Breast (tissue), 4 donors: ENCODE measurements around the gene KLF13.

GRCh38 chr15:30961797-30962867 lies 29.3 kb downstream of the MTMR10 start:
- PRO-cap, 3 experiments: no peak in any of the 3 experiments
- RRBS: no CpG with 5 or more reads among the region's 6 CpGs

GRCh38 chr15:31163796-31164337 lies 62.3 kb upstream of the TRPM1 start:
- PRO-cap, 3 experiments: no peak in any of the 3 experiments
- RRBS: no CpG with 5 or more reads among the region's 4 CpGs

DNA sequence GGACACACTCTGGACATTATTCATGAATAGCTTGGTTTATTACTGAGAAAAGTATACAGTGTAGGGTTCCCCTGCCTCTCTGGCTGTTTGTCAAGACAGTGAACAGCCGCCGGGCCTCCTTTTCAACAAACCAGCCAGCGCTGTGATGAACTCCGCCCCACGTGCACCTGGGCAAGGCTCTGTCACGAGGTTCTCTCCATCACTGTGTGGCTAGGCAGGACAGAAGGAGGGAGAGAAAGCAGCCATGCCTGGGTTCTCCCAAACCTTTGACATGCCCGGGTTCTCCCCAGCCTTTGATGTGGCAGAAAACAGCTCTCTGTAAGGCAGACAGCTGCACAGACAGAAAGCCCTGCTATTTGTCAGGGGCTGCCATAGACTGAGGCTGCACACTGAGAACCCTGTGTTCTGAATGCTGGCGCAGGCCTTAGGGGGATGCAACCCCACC lies 101.4 kb upstream of the TRPM1 start:
- PRO-cap, 3 experiments: no peak in any of the 3 experiments
- RRBS: no CpG with 5 or more reads among the region's 8 CpGs

- PRO-cap, 3 experiments: peak in 3 of 3 experiments; most common plus-strand start chr15:31327149 (in 3); most common minus-strand start chr15:31327012 (in 2)
- RRBS: 2% methylated on average over 45 of the region's 150 CpGs
Observed at GRCh38 chr15:31326605-31327545, at the start of gene KLF13. KLF13 (plus strand) TSS chr15:31326835.

GRCh38 chr15:31338321-31338890 lies 11.8 kb downstream of the KLF13 start:
- PRO-cap, 3 experiments: no peak in any of the 3 experiments
- RRBS: no CpG with 5 or more reads among the region's 9 CpGs

DNA sequence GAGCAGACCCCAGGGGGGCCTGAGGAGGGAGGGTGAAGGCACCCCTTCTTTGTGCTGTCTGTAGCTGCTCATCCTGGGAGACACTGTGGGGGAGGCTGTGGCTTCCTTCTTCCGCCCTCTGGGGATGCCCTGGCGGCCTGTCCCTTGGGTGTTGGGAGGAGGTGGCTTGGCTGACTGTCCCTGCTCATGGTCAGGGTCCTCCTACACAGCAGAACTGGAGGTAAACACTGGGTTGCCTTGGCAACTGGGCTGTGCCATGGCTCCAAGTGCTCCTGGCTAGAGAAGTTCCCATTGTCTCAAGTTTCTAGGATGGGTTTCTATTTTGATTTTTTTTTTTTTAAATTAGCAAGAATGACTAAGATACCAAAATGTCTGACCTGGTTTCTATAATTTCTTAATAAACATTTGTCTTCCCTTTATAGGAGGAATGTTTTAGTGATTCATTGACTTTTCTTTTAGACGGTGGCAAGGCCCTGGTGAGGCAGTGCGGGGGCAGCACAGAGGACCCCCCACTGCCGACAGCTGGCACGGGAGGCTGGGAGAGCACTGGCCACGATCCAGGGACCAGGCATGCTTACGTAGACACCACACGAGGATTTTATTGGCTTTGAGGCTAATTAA lies 12.4 kb downstream of the KLF13 start:
- PRO-cap, 3 experiments: peak in 2 of 3 experiments; most common minus-strand start position 85 of the sequence (in 2)
- RRBS: no CpG with 5 or more reads among the region's 9 CpGs

DNA sequence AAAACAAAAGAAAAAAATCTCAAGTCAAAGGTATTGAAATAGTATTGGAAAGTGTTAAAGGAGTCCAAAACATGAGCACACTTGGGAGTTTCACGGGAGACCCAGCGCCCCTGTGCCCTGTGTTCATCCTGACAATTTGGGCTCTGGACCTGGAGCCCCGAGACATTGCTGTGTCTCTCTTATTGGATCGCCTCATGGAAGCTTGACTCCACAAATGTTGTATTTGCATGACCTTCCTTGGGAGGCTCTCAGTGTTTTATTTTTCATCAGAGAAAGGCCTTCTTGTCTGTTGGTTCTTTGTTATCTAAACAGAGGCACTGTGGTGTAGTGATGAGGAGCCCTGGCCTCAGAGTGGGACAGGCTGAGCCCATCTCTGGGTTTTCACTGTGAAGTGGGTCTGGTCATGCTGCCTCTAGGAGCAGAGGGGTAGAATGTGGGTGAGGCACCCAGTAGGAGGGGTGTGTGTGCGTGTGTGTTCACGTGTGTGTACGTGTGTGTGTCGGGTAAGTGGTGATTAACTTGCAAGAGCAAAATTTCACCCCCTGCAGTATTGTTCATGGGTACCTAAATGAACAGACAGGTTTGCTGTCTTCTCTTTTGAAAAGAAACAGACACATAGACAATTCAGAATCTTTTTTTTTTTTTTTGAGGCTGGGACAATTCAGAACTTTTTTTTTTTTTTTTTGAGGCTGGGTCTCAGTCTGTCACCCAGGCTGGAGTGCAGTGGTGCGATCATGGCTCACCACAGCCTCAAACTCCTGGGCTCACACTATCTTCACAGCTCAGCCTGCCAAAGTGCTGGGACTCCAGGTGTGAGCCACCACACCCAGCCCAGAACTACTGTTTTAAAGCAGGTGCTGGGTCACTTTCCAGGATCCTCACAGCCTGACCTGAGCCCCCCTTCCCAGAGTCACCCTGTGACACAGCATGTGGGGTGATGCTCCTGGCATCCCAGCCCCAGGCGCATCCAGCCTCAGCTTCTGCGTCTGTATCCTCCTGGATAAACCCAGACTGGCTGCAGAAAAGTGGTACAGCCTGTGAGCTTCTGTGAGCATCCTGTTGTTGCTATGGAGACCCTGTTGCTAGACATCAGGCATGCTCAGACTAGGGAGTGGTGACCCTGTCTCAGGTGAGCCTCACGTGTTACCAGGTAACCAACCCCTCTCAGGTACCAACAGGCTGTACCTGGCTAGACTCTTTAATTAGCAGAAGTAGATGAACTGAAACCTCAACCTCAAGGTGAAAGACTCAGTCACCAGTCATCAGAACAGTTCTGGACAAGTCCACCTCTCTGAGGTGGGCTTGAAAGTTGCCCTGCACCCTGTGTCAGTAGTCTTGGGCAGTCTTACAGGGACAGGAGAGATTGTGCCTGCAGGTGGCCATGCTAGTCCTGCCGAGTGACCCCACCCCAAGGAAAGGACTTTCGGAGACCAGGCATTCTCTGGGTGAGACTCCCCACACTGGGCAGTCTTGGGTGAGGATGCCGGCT lies 14.8 kb downstream of the KLF13 start:
- PRO-cap, 3 experiments: no peak in any of the 3 experiments
- RRBS: no CpG with 5 or more reads among the region's 15 CpGs

GRCh38 chr15:31361032-31362085 lies 34.7 kb downstream of the KLF13 start:
- PRO-cap, 3 experiments: peak in 1 of 3 experiments; most common plus-strand start chr15:31361677 (in 1)
- RRBS: 5% methylated on average over 2 of the region's 15 CpGs

GRCh38 chr15:31362086-31362528 lies 35.5 kb downstream of the KLF13 start:
- PRO-cap, 3 experiments: no peak in any of the 3 experiments
- RRBS: no CpG with 5 or more reads among the region's 4 CpGs

- PRO-cap, 3 experiments: no peak in any of the 3 experiments
- RRBS: no CpG with 5 or more reads among the region's 12 CpGs
Observed at GRCh38 chr15:31364174-31365175, 37.8 kb downstream of the KLF13 start.

DNA sequence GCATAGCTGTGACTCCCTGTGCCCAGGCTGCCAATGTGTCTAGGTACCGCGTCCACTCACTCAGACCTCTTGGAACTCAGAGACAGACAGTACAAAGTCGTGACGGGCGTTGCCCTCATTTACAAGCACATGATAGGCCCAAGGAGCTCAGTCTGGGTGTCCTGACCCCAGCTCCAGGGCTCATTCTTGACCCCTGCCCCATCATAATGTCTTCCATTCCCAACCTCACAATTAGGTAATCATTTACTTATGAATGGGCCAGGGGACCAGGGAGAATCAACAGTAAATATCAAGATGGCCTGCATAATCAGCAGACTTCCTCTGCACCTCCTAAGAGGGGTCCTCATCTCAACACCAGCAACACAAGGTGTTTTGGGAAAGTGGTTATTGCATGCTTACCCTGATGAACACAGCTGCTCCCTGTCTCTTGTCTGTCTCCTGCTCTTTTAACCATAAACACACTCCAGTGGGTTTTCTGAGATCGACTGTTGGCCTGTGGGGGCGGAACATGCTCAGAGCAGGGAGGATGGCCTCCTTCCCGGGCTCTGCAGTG lies 56.2 kb downstream of the KLF13 start:
- PRO-cap, 3 experiments: no peak in any of the 3 experiments
- RRBS: no CpG with 5 or more reads among the region's 8 CpGs

DNA sequence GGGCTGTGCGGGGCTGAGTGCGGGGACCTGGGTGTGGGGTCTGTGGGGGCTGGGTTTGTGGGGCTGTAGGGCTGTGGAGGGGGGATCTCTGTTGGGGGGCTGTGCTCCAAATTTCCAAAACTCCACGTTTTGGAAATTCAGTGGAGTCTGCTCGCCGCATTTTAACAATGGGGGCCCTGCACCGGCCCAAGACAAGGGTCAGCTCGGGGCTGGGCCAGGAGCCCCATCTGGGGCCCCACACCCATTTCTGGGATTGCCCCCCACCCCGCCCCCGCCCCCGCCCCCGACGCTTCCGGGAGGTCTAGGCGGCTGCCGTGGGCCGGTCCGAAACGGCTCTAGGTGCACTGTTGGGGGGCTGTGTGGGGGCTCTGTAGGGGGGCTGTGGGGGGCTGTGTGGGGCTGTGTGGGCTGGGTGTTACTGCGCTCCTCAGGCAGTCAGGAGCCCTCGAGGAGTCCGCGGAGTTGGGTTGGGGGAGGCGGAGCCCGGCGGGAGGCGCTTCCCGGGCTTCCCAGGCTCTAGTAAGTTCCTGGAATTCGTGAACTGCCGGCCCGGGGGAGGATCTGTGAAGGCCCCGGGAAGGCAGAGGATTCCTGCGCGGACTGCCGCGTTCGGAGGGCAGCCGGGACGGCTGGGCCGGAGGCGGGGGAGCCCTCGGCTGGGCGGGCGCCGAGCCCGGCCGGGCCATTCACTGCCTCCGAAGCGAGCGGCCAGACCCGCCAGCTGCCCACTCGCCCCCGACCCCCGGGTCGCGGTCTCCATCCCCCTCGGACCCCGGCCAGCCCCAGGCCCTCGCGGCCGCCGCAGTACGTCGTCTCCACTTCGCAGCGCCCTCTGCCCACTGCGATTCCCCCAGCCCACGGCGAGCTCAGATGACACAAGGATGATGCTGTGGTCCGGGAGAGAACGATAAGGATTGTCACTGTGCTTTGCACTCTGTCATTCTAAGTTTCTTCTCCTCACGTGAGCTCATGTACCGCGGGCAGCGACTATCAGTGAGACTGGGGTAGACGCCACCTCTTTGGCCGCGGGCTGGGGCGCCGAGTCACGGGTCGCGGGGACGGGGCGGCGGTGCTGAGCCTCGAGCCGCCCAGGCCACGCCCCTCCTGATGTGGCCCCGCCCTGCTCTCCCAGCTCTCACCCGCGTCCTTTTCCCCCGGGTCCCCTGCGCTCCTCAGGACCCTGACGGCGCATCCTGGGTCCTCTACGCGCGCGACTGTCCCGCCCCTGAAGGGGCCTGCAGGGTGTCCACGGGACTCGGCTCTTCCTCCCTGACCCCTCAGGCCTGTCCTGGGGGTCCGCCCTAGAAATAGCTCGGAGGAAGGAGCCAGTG lies 65.2 kb downstream of the KLF13 start:
- PRO-cap, 3 experiments: peak in 3 of 3 experiments; most common plus-strand start position 588 of the sequence (in 3); most common minus-strand start position 464 of the sequence (in 2)
- RRBS: 1% methylated on average over 26 of the region's 104 CpGs

DNA sequence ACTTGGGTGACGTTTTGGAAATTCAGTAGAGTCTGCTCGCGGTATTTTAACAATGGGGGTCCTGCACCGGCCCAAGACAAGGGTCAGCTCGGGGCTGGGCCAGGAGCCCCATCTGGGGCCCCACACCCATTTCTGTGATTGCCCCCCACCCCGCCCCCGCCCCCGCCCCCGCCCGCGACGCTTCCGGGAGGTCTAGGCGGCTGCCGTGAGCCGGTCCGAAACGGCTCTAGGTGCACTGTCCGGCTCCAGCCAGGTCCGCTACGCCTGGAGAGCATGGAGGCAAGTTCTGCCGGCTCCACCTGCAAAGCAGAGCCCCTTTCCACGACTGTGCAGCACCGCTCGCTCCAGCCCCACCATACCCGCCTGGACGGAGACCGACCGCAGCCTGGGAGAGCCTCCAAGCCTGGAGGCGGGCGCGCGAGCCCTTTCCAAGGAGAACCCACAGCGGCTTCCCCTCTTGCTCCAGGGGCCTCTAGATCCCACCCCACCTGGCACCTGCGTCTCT lies 66.1 kb downstream of the KLF13 start:
- PRO-cap, 3 experiments: peak in 1 of 3 experiments; most common minus-strand start position 329 of the sequence (in 1)
- RRBS: 8% methylated on average over 4 of the region's 35 CpGs

DNA sequence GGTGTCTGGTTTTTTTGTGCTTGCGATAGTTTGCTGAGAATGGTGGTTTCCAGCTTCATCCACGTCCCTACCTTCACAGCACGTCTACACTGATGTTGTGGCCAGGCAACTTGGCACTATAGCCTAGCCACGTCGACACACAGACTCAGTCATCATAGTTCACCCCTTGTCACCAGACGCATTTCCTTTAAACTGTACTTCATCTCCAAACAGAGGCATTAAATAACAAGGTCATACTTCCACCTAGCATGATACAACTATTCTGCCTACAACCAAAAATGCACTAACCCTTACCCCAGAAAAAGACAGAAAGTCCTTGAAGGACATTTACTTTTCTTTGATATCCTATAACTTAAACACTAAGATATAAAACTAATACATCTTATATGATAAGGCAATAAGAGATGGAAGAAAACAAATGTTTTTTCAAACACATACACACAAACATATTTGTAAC lies 121.4 kb downstream of the KLF13 start:
- PRO-cap, 3 experiments: no peak in any of the 3 experiments
- RRBS: no CpG with 5 or more reads among the region's 6 CpGs

GRCh38 chr15:31554093-31554707 lies 227.6 kb downstream of the KLF13 start:
- PRO-cap, 3 experiments: no peak in any of the 3 experiments
- RRBS: no CpG with 5 or more reads among the region's 12 CpGs

GRCh38 chr15:31811541-31812026 lies 58.9 kb downstream of the OTUD7A start:
- PRO-cap, 3 experiments: no peak in any of the 3 experiments
- RRBS: no CpG with 5 or more reads among the region's 13 CpGs

GRCh38 chr15:32029859-32030198 lies 486 bp upstream of the CHRNA7 start:
- PRO-cap, 3 experiments: no peak in any of the 3 experiments
- RRBS: 2% methylated on average over 6 of the region's 21 CpGs

DNA sequence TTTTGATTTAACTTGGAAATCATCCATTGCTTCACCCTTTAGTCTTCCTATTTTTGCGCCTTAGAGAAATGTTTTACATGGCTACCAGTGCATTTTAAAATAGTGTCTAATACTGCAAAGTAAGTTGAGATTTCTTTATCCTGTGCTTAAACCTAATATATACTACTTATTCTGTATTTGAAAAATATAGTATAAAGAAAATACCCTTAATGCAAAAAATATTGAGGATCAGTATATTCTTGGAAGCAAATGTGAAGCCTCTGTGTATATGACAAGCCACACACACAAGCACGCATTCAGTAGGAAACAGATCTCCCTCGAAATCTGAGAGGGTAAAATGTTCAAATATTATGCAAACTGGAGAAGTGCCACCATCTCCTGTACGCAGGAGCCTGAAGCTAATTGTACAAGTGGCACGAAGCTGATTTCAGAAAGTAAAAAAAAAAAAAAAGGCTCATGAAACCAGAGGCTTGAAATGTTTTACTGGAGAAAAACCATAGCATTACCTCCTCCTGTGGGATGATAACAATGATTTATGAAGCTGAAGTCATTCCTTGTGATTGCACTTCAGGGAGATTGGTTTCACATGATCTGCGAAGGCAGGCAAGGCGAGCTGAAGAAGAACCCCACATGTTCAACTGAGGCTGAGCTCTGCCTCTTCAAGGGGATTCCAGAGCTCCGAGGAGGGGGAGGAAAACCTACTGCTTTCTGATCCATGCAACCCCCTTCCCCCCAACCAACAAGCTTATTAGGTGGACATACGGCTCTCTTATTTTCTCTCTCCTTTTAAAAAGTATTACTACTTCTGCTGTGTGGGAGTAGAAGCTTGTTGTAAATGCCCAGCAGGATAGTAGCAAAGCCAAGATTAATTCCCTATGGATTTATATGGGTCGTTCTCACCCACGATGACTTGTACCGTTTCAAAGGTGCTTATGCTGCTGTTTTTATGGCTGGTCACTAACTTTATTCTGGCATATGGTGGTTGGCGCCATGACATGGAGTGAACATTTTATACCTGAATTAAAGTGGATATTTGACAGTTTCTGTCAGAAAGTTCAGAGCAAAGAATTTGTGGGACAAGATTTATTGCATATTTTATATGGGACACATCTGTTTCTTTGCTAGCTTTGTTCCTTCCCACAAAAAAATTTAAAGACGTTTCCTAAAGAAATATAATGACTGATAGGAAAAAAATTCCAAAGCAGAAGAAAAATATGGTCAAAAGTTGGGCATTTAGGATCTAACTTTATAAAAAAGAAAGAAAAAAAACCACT lies 101.1 kb downstream of the GREM1 start:
- PRO-cap, 3 experiments: no peak in any of the 3 experiments
- RRBS: no CpG with 5 or more reads among the region's 14 CpGs

DNA sequence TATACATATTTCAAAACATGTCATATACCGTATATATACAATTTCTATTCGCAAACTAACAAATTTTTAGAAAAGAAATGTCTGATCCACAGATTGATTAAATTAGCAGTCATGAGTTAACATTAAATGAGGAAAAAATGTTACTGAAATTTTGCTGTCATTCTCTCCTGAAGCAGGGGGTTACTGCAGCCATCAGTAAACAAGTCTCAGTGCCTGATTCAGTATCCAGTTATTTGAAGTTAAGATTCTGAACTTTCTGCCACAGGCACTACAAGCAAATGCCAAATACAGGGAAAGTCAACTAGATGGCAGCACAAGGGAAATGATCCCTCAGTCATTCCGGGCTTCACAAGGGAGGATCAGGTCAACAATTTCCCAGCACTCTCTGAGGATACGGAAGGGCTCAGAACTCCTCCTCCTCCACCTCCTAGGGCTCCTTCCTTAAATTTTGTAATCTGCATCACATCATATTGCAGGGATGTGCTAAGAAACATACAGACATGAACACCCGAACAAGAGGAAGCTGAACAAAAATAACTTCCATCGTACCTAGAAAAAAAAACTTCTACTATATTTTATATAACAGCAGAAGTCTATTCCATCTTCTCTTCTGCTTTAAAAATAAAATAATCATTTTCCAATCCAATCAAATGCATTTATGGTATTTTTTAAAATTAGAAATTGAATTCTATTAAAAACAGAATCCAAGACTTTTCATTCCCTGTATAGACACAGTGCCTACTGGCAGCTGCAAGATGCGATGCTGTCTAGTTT lies 187.2 kb downstream of the FMN1 start:
- PRO-cap, 3 experiments: no peak in any of the 3 experiments
- RRBS: no CpG with 5 or more reads among the region's 7 CpGs

DNA sequence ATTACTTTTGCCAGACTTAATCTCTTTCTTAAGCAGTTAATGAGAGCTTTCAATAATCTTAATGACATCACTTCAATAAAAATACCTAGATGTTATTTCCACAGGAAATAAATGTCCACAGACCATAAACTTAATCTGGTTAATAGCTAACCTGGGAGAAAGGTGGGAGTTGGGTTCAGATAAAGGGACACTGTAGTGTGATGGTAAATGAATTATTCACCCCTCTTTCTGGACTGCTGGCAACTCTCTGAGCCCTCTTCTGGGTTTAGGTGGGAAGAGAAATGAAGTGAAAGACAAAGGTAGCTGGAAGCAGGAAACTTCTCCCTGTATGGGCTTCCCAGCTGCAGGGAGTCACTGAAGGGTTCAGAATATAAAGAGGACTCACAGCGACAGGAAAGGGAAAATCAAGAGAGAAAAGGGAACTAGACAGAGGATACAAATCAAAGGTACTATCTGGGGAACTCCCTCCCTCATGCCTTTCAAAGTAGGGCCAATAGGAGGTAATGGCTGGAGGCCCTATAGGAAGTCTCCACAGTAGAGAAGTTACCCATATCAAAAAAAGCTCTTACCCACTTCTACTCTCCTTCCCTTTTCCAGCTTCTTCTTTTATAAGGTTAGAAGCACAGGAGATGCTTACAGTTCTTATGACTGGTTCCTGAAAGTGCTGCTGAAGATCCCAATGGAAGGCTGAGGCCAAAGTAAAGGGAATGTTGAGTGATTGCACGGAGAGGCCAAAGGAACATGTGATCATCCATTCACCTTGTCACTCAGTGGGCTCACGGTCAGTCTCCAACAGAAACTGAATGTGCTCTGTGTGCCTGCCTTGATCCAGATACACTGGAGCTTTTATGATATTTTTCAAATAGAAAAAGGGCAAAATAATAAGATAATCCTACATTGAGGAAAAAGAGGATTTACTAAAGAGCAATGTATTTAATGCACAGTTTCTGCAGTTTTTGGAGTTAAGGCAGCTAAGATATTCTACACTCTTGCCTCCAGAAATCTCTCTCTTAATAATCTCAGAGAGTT lies 43.5 kb downstream of the FMN1 start:
- PRO-cap, 3 experiments: no peak in any of the 3 experiments
- RRBS: no CpG with 5 or more reads among the region's 3 CpGs